ENCODE measurements around a stretch of chr10.

GRCh38 chr10:29996524-29997014 is 62.8 kb downstream of the JCAD start:
- PRO-cap: no peak
- CAGE, long polyA plus RNA: no peak

- PRO-cap: no peak
- CAGE, long polyA plus RNA: no peak
Observed at GRCh38 chr10:30039756-30040517, 19.4 kb downstream of the JCAD start.

GRCh38 chr10:30047394-30047866 is 12.0 kb downstream of the JCAD start:
- PRO-cap: no peak
- CAGE, long polyA plus RNA: no peak

GRCh38 chr10:30219872-30220372 is 129.2 kb downstream of the MTPAP start:
- PRO-cap: no peak
- CAGE, long polyA plus RNA: no peak

GRCh38 chr10:30344030-30344724 is 4.9 kb downstream of the MTPAP start:
- PRO-cap: no peak
- CAGE, long polyA plus RNA: no peak

- PRO-cap: no peak
- CAGE, long polyA plus RNA: no peak
Observed at GRCh38 chr10:30368035-30368738, 19.1 kb upstream of the MTPAP start.

- PRO-cap: no peak
- CAGE, long polyA plus RNA: no peak
Observed at GRCh38 chr10:30420748-30421183, 13.2 kb upstream of the MAP3K8 start.

DNA sequence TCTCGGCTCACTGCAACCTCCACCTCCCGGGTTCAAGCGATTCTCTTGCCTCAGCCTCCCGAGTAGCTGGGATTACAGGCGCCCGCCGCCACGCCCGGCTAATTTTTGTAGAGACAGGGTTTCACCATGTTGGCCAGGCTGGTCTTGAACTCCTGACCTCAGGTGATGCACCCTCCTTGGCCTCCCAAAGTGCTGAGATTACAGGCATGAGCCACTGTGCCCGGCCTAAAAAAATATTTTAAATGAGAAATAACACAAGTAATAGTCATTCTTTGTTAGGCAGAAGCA is 1.6 kb downstream of the MAP3K8 start:
- PRO-cap: no peak
- CAGE, long polyA plus RNA: no peak

GRCh38 chr10:30784360-30784753 is 154.8 kb upstream of the LYZL2 start:
- PRO-cap: no peak
- CAGE, long polyA plus RNA: no peak

DNA sequence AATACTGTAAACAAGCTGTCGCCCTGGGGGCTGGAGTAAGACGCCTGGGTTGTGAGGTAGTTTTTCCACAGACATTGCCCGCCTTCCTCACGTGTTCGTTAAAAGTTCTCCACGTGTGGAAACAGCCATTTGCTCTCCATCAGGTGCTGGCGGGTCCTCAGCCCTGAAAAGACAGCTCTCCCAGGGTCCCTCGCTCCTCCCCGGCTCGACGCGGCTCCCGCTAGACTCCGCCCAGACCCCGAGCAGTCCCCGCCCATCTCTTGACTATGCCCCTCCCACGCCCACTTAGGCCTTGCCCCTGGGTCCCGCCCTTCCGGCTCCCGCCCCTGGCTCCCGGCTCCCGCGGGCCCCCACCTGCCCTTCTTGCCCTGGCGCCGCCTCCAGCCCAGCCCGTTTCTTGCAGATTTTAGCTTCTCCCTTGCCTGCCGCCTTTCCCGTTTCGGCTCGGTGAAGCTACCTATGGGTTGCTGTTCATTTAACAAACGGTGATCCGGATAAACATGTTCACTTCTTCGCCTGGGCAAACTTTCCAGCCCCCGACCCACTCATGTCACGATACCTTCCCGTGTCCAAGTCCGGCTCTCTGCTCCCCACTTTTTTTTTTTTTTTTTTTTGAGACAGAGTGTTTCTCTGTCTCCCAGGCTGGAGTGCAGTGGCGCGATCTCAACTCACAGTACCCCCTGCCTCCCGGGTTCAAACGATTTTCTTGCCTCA is 670 bp upstream of the ZNF438 start:
- PRO-cap: bidirectional peak, plus-strand start at position 129 of the sequence, minus-strand start at position 207 of the sequence
- CAGE, long polyA plus RNA: no peak

DNA sequence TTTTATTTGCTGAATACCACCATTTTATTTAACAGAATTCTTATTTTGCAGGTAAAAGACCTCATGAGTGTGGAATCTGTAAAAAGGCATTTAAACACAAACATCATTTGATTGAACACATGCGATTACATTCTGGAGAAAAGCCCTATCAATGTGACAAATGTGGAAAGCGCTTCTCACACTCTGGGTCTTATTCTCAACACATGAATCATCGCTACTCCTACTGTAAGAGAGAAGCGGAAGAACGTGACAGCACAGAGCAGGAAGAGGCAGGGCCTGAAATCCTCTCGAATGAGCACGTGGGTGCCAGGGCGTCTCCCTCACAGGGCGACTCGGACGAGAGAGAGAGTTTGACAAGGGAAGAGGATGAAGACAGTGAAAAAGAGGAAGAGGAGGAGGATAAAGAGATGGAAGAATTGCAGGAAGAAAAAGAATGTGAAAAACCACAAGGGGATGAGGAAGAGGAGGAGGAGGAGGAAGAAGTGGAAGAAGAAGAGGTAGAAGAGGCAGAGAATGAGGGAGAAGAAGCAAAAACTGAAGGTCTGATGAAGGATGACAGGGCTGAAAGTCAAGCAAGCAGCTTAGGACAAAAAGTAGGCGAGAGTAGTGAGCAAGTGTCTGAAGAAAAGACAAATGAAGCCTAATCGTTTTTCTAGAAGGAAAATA is 207.7 kb downstream of the ZEB1 start:
- PRO-cap: no peak
- CAGE, long polyA plus RNA: no peak

GRCh38 chr10:31586624-31587202 is 267.7 kb downstream of the ZEB1 start:
- PRO-cap: no peak
- CAGE, long polyA plus RNA: no peak

DNA sequence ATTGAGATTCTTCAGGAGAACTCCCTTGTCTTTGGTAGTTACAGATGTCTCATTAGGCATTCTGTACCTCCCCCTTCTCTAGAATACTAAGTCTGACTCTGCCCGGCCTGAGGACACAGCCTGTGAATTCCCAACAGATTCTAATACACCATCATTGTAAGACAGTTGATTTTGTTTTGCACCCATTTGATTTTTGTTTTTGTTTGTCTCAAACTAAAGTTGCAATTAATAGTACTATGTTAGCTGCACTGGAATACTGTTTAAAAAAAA is 124.7 kb downstream of the ARHGAP12 start:
- PRO-cap: no peak
- CAGE, long polyA plus RNA: no peak

DNA sequence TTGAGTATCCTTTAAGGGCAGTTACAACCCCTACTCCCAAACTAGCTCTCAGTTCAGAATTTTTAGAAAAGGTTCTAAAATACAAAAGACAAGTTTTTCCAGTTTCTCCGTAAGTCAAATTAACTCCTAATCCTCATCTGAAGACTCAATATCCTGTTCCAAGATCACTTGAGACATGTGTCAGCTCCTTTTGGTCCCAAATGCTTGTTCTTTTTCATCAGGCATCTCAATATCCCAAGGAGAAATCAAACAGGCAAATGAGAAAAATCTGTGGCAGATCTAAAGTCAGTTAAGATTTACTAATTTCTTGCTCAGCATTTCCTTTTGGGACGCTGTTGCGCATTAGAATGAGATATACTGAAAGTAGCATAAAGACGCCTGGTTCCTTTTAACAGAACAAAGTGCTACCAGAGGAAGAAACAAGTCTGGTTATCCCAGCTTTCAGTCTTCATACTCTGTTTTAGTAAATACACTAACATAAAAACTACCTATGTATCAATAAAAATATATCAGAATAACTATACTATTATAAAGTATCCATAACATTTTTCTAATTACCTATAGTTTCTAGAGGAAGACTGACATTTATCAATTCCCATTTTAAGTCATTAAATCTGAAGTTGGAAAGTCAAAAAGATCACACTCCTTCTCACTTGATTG is 51.7 kb downstream of the ARHGAP12 start:
- PRO-cap: no peak
- CAGE, long polyA plus RNA: no peak

GRCh38 chr10:31891472-31892248 is 37.0 kb downstream of the ARHGAP12 start:
- PRO-cap: no peak
- CAGE, long polyA plus RNA: no peak

DNA sequence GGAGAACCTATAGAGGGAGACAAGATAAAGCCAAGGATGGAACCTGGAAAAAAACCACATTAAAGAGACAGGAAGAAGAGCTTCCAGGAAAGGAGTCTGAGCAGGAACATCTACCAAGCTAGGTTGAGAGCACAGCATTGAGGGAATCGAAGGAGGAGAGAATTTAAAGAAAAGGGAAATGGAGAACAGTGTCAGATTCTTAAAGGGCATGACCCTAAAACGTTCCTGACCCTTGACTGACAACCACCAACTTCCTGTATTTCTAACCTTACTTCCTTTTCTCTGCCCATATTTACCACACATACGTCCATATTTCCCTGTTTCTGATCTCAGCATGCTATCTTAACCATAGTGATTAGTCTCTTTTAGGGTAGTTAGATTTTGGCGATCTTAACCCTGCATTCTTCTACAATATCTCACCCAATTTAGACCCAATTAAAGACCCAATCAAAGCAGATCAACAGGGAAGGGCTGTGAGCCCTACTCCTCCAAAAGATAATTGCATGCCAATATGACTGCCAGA is 48.7 kb upstream of the ARHGAP12 start:
- PRO-cap: no peak
- CAGE, long polyA plus RNA: no peak

- PRO-cap: no peak
- CAGE, long polyA plus RNA: no peak
Observed at GRCh38 chr10:32348579-32348849, 1.6 kb upstream of the EPC1 start.

DNA sequence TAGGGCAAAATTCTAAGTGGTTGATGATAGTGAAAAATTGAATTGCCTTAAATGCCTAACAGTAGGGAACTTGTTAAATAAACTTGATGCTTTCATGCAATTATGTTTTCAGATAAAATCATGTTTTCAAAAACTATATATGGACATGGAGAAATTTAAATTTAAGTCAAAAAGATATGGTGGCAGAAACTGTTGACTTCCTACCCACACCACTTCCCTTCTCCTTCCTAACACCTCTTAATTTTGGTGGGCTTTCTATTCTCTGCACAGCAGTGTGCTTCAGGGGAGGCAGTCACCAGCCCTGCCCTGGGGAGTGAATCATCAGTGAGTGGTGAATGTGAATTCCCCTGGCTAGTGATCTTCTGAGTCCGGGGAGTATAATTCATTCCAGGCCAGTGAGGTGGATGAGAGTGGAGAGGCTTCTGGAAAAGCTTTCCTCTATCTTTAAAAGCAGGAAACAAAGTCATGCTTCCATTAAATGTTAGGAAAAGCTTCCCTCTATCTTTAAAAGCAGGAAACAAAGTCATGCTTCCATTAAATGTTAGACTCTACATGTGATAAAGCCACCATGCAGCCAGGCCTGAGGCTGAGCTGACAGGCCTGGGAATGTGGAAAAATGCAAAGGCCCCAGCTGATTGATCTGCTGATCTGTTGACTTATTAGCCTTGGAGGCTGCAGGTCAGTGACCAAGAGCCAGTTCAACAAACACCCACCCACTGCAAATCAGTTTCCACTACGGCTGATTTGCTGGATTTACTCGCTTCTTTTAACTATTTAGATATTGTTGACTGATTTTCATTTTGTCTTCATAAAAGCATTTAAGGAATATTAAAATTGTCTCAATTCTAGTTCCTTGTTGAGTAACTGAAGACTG is 25.3 kb upstream of the ITGB1 start:
- PRO-cap: no peak
- CAGE, long polyA plus RNA: no peak

DNA sequence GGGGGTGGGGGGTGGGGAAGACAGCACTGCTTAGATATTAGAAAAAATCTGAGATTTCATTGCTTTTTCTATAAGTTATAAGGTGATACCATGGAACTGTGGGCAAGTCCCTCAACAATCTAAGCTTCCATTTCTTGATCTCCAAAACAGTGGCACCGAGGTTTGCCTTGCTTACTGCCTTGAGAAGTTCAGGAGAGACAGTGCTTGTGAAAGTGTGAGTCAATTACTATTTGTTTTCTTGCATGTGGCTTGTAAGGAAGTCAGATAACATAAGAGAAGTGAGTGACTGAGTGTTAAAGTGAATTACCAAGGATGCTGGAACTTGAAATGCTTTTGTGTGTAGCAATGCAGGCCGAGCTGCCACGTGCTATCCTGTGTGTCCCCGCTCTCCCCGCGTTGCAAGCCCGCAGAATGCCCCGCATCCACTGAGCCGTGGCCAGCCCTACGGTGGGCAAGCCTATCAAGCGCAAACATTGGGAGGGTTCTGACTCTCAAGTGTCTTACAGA is 157.6 kb upstream of the ITGB1 start:
- PRO-cap: no peak
- CAGE, long polyA plus RNA: no peak

- PRO-cap: no peak
- CAGE, long polyA plus RNA: no peak
Observed at GRCh38 chr10:33142405-33142911, 184.4 kb upstream of the ITGB1 start.

Data from B cell (primary cell).